NCI-H460 (cell line): ENCODE measurements around the genes SPAG5, BLTP2 and TAOK1.

DNA sequence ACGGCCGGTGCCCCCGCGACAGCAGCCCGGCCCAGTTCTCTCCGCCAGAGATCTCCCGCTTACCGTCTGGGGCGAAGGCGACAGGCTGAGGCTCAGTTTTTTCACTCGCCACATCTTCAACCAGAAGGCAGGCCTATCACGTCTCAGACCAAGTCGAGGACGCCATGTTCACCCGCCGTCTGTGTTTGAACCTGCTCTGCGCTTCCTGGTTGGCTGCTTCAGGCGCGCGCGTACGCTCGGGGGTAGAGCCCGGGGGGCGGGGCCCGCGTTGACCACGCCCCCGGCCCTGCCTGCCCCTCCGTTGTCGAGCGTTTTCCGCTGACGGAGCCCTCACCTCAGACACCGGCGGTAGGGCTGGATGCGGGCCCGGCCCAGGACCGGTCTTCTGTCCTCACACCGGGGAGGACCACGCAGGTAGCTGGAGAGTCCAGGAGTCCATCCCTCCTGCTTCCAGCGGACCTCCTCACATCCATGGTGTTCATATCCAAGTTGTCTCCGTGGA lies at the start of gene SPAG5:
TSS of gene SPAG5 (minus strand) at position 193 of the 502 bp plus-strand sequence.
RAMPAGE:
- cytosol, long total RNA = start-site peak on the minus strand centred at position 173 of the sequence, 31 bp wide, 642 and 617 reads in 2 replicates
- long total RNA = start-site peak on the minus strand centred at position 184 of the sequence, 121 bp wide, 148 and 427 reads in 2 replicates
- nucleus, long total RNA = no peak

RAMPAGE:
- cytosol, long total RNA = no peak
- long total RNA = no peak
- nucleus, long total RNA = no peak
Observed at GRCh38 chr17:28611414-28612211, 2.4 kb downstream of the RSKR start.

GRCh38 chr17:28644967-28645252 lies at the start of gene BLTP2:
Gene BLTP2, minus strand, starts transcription at chr17:28645158.
RAMPAGE:
- cytosol, long total RNA = start-site peak on the minus strand at chr17:28645114-28645135, 151 and 194 reads in 2 replicates
- long total RNA = no peak
- nucleus, long total RNA = start-site peak on the minus strand at chr17:28645114-28645135, 209 and 59 reads in 2 replicates

DNA sequence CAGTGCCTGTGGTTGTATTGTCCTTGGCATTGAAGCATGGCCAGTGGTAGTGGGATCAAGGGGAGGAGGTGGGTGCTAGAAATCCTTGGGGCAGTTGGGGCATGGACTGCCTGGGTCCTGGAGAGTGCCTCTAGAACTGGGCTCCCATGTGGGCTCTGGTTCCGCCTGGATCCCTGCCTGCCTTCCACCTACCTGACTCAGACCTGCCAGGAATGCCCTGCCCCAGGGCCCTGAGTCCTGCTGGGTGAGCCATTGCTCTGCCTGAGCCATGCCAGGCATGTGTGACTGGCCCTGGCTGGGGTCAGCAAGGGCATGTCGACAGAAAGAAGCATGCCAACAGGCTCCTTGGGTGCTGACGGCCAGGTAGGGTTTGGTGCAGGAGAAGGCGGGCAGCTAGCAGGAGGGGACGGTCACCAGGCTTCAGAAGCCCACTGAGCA lies 2.2 kb downstream of the TRAF4 start:
RAMPAGE:
- cytosol, long total RNA = no peak
- long total RNA = no peak
- nucleus, long total RNA = no peak

RAMPAGE:
- cytosol, long total RNA = no peak
- long total RNA = no peak
- nucleus, long total RNA = no peak
Observed at GRCh38 chr17:28807971-28808619, 34.5 kb downstream of the FAM222B start.

GRCh38 chr17:28948620-28949642 lies 2.4 kb downstream of the PHF12 start:
RAMPAGE:
- cytosol, long total RNA = no peak
- long total RNA = no peak
- nucleus, long total RNA = no peak

DNA sequence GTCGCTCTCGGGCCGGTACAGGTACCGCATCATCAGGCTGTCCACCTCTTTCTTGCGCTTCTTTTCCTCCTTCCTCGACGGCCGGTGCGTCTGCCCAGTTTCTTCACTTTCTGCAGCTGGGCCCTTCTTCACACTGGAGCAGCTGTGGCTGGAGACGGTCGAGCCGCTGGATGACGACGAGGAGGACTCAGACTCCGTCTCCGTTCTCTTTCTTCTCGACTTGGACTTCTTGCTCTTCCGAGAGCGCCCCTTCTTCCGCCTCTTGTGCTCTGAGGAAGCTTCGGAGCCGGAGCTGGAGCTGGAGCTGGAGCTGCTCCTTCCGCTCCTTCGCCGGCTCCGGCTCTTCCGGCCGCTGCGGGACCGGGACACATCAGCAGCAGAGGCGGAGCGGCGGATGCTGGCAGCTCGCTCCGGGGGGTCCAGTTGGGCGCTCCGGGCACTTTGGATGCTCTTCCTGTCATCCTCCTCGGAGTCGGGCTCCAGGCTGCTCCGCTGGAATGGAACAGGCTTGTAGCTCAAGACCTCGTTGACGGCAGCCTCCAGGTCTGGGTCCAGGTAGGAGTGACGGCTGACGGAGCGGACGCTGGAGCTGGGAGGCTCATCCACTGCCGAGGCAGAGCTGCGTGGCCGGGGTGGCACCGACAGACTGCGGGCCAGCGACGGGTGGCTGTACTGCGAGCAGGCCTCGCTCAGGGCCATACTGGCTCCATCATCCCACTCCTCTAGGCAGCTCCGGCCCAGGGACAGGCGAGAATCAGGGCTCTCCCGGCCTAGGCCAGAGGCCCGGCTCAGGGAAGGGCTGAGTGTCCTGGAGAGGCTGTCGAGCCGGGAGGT lies 37.0 kb downstream of the PIPOX start:
RAMPAGE:
- cytosol, long total RNA = no peak
- long total RNA = no peak
- nucleus, long total RNA = no peak

DNA sequence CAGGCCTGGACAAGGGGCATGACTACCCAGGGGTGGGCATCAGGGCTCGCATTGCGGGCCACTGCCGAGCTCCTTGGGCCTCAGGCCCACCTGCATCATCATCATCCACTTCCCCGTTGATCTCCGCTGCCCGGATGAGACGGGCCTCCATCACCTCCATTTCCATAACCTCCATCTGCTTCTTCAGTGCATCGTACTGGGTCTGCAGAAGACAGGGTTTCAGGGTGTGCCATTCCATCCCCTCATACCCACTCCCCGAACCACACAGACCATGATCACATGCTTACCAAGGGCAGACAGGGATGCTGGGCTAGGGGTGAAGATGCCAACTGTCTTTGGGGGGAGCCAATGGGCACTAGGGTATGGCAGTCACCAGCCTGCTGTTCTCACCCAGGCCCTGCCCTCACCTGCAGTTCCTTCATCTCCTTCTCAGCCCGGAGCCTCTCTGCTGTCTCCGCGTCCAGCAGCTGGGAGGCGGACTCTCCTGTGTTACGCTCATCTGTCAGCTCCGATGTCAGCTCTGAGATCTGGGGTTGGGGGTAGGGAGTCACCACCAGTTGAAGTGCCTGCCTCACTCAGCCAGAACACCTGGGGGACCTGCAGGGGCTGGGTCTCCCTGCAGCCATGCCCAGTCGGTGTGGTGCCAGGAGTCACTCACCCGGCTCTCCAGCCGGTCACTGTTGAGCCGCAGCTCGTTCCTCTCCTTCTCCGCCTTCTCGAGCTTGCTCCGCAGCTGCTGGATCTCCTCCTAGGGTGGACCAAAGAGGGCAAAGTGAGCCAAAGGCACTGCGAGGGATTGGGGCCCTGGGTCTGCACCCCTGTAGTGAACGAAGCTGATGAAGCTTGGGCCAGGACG lies 55.0 kb downstream of the PIPOX start:
RAMPAGE:
- cytosol, long total RNA = no peak
- long total RNA = no peak
- nucleus, long total RNA = no peak

DNA sequence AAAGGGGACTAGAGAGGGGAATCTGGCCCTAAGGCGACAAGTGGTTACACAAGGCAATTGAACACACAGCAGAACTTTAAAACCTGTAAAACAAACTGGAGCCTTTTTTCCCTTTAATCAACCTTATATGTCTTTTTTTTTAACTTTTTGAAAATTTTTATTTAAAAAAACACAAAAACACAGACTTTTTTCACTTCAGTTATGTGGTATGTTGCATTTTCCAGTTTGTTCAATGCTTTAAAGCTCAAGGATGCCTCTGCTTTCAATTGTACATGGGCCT lies 15.5 kb downstream of the CRYBA1 start:
RAMPAGE:
- cytosol, long total RNA = no peak
- long total RNA = no peak
- nucleus, long total RNA = no peak

DNA sequence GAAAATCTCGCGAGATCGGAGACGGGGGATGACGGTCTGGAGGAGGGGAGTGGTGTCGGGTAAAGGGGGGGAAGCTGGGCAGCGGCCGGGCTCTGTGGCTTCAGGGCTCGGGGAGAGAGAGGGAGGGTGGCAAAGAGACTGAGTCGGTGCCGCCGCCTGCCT lies at the start of gene TAOK1:
TSS of gene TAOK1 (plus strand) at position 77 of the 162 bp plus-strand sequence.
RAMPAGE:
- cytosol, long total RNA = no peak
- long total RNA = no peak
- nucleus, long total RNA = start-site peak on the plus strand centred at position 64 of the sequence, 93 bp wide, 49 and 39 reads in 2 replicates

GRCh38 chr17:29716645-29717451 lies 94.1 kb upstream of the CORO6 start:
RAMPAGE:
- cytosol, long total RNA = no peak
- long total RNA = no peak
- nucleus, long total RNA = no peak

GRCh38 chr17:29726649-29727532 lies 104.2 kb upstream of the CORO6 start:
RAMPAGE:
- cytosol, long total RNA = no peak
- long total RNA = no peak
- nucleus, long total RNA = no peak

DNA sequence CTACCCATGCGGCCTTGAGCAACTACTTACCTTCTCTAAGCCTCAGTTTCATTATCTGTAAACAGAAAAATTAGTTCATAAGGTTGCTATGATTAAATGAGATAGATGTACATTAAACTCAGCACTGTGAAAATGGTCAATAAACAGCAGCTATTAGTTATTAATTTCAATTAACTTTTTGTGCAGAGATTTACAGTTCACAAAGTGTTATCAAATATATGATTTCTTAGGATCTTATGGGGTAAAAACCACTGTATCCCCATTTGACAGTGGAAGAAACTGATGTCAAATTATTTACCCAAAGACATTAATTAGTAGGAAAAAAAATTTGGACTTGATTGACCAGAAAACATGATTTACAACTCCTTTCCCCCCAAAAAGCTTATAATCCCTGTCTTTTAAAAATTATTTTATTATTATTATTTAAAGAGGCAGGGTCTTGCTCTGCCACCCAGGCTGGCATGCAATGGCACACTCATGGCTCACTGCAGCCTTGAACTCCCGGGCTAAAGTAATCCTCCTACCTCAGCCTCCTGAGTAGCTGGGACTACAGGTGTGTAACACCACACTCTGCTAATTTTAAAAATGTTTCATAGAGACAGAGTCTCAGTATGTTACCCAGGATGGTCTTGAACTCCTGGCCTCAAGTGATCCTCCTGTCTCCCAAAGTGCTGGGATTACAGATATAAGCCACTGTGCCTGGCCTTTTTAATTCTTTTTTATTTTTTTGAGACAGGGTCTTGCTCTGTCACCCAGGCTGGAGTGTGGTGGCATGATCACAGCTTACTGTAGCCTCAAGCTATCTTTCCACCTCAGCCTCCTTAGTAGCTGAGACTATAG lies 135.8 kb upstream of the CORO6 start:
RAMPAGE:
- cytosol, long total RNA = no peak
- long total RNA = no peak
- nucleus, long total RNA = no peak

GRCh38 chr17:29760217-29760709 lies 137.6 kb upstream of the CORO6 start:
RAMPAGE:
- cytosol, long total RNA = no peak
- long total RNA = no peak
- nucleus, long total RNA = no peak

DNA sequence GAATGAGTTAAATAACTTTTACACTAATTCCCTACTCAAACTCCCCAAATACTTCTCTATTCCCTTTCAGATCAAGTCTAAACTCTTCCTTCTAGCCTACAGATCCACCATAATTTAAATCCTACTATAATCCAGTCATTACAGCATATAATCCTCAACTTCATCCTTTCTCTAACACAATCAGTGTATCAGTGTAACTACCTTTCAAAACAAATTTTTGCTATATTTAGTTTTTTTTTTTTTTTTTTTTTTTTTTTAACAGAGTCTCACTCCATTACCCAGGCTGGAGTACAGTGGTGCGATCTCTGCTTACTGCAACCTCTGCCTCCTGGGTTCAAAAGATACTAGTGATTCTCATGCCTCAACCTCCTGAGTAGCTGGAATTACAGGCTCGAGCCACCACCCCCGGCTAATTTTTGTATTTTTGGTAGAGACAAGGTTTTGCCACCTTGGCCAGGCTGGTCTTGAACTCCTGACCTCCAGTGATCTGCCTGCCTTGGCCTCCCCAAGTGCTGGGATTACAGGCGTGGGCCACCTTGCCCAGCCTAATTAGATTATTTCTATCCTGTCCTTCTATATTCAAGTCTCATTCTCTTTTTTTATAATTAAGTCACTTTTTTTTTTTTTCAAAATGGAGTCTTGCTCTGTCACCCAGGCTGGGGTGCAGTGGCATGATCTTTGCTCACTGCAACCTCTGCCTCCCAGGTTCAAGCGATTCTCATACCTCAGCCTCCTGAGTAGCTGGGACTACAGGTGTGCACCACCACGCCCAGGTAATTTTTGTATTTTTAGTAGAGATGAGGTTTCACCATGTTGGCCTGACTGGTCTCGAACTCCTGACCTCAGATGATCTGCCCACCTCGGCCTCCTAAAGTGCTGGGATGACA lies 147.4 kb upstream of the CORO6 start:
RAMPAGE:
- cytosol, long total RNA = no peak
- long total RNA = no peak
- nucleus, long total RNA = no peak

DNA sequence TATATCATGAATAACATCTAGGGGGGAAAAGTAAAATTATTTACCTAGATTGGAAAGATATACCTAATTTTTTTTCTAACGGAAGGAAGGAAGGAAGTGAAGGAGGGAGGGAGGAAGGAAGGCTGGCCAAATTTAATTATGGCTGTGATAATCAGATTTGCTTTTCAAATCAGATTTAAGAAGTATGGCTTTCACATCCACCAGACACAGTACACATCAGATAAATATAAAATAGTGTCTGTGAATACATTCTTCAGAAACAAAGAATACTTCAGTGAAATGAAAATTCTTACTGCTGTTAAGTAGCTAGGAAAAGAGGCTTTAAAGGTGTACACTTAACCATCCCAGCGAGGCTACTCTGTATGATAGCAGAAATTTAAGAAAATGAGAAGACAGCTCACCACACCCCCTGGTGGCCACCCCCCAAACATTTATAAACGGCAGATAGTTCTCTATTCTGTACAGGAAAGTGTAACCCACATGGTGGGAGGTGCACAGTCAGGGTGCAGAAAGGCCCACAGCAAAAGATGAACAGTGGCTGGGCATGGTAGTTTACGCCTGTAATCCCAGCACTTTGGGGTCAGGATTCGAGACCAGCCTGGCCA lies 150.9 kb downstream of the SSH2 start:
RAMPAGE:
- cytosol, long total RNA = no peak
- long total RNA = no peak
- nucleus, long total RNA = no peak

GRCh38 chr17:29930416-29930744 lies 352 bp upstream of the SSH2 start:
RAMPAGE:
- cytosol, long total RNA = no peak
- long total RNA = no peak
- nucleus, long total RNA = no peak

DNA sequence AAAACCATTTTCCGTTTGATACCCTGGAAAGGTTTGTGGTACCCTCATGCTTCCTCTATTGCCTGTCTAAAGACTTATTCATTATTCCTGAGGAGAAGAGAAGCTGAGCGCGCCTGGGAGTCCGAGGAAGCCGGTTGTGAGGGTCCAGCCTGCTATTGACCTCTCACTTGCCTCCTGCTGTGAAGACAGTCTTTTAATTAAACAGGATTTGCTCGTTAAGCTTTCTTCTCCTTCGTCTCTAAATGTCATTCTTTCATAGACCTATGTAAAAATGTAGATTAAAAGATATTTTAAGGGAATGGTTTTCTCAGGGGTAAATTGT lies 678 bp upstream of the SSH2 start:
RAMPAGE:
- cytosol, long total RNA = no peak
- long total RNA = no peak
- nucleus, long total RNA = no peak

RAMPAGE:
- cytosol, long total RNA = no peak
- long total RNA = no peak
- nucleus, long total RNA = no peak
Observed at GRCh38 chr17:30184441-30185759, 50.6 kb downstream of the SLC6A4 start.

DNA sequence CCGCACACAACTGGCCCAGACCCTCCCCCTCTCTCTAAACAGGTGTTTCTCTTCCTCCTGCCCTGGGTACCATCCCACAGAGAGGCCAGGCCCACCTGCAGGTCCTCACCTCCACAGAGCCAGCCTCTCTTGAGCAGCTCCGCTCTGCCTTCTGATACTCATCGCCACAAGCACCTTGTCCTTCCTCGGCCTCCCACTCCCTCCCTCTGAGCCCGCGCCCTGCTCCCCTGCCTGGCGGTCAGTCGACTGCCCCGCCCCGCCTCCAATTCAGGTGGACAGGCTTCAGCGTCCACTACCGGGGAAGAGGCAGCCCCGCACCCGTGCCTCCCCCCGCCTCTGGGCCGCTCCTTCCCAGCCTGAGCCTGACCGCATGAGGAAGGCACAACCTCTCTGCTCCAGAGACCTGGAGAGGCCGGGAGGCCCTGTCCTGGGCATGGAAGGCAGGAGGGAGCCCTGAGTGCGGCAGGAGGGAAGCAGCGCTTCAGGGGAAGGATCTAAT lies 2.8 kb upstream of the SLC6A4 start:
RAMPAGE:
- cytosol, long total RNA = no peak
- long total RNA = no peak
- nucleus, long total RNA = no peak